Hepatocyte (in vitro differentiated cells and primary cell): ENCODE measurements around a stretch of chr16.

- RAMPAGE, long total RNA, result no peak
- RRBS, result 98% methylated on average over 3 of the region's 27 CpGs
These were observed 17.6 kb upstream of the TRAP1 start for GRCh38 chr16:3734814-3735387.

- RAMPAGE, long total RNA, result no peak
- RRBS, result under 1% methylated on average over 59 of the region's 101 CpGs
These were observed 674 bp downstream of the CREBBP start for GRCh38 chr16:3879691-3880387.

- RAMPAGE, long total RNA, result no peak
- RRBS, result no CpG with 5 or more reads among the region's 4 CpGs
These were observed 117.3 kb downstream of the ADCY9 start for GRCh38 chr16:3998956-3999272.

GRCh38 chr16:4032641-4033370 is 83.4 kb downstream of the ADCY9 start:
- RAMPAGE, long total RNA, result no peak
- RRBS, result no CpG with 5 or more reads among the region's 18 CpGs

DNA sequence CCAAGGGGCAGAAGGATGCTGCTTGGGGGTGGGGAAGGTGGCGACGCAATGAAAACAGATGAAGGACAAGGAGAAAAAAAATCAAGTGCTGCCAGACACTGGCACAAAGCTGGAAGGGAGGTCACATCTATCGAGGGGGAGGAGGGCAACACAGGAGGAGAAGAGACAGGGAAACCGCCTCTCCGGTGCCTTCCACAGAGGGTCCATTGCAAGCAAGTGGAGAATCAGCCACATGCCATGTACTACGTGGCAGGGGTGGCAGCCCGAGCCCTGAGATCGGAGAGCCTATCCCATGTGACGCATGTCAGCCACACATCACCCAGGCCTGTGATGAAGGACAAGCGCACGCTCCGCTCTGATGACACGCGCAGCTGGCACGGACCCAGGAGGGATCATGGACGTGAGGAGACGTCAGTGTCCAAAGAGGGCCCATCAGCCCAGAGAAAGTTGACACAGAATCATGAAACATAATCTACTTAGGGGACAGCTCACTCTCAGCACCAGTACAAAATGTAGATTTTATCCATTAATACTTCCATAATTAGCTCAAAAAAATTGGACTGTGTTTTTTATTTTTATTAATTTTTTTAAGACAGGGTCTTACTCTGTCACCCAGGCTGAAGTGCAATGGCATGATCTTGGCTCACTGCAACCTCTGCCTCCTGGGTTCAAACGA is 30.0 kb downstream of the ADCY9 start:
- RAMPAGE, long total RNA, result no peak
- RRBS, result no CpG with 5 or more reads among the region's 18 CpGs

GRCh38 chr16:4209476-4210057 is 32.3 kb downstream of the SRL start:
- RAMPAGE, long total RNA, result no peak
- RRBS, result no CpG with 5 or more reads among the region's 6 CpGs

GRCh38 chr16:4240221-4241245 is 1.3 kb downstream of the SRL start:
- RAMPAGE, long total RNA, result no peak
- RRBS, result 84% methylated on average over 3 of the region's 27 CpGs

- RAMPAGE, long total RNA, result no peak
- RRBS, result 83% methylated on average over 6 of the region's 43 CpGs
These were observed 13.9 kb downstream of the PAM16 start for GRCh38 chr16:4336902-4337911.

DNA sequence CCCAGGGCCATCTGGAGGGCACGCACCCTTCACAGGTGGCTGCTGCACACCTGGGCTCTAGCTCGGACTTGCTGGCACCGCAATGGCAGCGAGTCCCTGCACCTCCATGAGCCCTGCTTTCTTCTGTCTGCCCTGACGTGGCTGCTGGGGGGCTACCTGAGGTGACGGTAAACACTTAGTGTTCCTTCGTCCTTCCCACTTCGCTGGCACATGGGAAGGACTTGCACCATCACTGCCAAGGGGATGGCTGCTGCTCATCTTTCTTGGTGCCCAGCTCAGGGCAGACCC is 7.8 kb downstream of the VASN start:
- RAMPAGE, long total RNA, result no peak
- RRBS, result no CpG with 5 or more reads among the region's 8 CpGs

GRCh38 chr16:4384812-4385777 is 13.4 kb downstream of the VASN start:
- RAMPAGE, long total RNA, result no peak
- RRBS, result no CpG with 5 or more reads among the region's 29 CpGs

DNA sequence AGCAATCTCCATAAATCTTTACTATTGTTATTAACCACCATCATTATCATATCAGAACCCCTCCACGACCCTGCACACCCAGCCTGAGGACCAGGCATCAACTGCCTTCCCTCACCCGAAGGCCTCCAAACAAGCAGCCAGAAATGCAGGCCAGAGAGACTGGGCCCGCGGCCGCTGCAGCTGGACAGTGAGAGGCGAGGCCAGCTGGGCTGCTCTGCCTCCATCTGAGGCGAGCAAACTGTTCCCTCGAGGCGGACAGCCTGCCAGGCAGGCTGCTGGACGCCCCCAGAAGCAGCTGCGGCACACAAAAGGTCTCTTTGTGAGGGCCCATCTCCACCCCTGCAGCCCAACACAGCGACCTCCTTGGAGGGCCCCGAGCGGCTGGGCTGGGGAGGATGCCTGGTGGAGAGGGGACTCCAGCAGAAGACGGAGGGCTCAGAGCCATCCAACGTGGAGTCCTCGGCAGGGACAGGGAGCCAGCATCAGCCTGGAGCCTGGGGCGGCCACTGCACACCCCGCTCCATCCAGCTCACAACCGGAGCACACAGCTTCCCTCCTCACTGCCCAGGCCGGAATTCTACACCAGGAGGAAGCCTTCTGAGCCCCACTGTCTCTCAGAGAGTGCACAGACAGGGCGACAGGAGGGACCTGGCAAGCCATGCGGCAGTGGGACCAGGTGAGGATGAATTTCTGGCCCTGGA is 4.6 kb downstream of the CORO7 start:
- RAMPAGE, long total RNA, result no peak
- RRBS, result no CpG with 5 or more reads among the region's 23 CpGs

DNA sequence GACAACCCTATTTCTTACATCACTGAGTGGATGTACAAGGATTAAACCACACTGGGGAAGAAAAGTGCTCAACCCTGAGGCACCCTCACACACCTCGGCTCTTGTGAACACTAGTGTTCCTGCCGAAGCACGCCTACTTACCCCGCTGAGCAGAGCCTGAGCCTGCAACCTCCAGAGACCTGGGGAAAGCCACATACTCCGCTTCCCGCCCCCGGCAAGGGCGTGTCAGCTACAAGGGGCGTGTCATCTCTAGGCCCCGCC is 172 bp upstream of the HMOX2 start:
- RAMPAGE, long total RNA, result no peak
- RRBS, result under 1% methylated on average over 4 of the region's 10 CpGs

- RAMPAGE, long total RNA, result no peak
- RRBS, result no CpG with 5 or more reads among the region's 9 CpGs
These were observed 15.7 kb downstream of the UBALD1 start for GRCh38 chr16:4599042-4599369.

GRCh38 chr16:4694741-4695800 is 1.7 kb downstream of the NUDT16L1 start:
- RAMPAGE, long total RNA, result no peak
- RRBS, result 50% methylated on average over 4 of the region's 26 CpGs

DNA sequence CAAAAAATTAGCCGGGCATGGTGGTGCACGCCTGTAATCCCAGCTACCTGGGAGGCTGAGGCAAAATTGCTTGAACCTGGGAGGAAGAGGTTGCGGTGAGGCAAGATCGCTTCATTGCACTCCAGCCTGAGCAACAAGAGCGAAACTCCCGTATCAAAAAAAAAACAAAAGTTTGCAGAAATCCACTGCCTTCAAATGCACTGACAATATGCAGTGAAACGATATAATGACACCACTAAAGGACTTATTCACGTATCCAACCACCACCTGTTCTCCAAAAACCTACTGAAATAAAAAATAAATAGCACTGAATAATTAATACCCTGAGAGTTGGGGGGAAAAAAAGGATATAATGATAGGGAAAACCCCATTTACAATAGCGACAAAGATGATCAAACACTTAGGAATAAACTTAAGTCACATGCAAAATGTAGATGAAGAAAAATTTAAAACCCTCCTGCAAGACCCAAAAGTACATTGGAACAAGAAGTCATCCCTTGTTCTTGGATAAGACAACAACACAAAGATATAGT is 19.8 kb downstream of the NUDT16L1 start:
- RAMPAGE, long total RNA, result no peak
- RRBS, result no CpG with 5 or more reads among the region's 9 CpGs

GRCh38 chr16:4796919-4797738 is 2.0 kb downstream of the SMIM22 start:
- RAMPAGE, long total RNA, result no peak
- RRBS, result no CpG with 5 or more reads among the region's 17 CpGs

GRCh38 chr16:4800319-4801401 is 1.8 kb downstream of the ROGDI start:
- RAMPAGE, long total RNA, result no peak
- RRBS, result 86% methylated on average over 7 of the region's 28 CpGs

- RAMPAGE, long total RNA, result no peak
- RRBS, result no CpG with 5 or more reads among the region's 25 CpGs
These were observed 11.3 kb downstream of the UBN1 start for GRCh38 chr16:4858253-4859393.

DNA sequence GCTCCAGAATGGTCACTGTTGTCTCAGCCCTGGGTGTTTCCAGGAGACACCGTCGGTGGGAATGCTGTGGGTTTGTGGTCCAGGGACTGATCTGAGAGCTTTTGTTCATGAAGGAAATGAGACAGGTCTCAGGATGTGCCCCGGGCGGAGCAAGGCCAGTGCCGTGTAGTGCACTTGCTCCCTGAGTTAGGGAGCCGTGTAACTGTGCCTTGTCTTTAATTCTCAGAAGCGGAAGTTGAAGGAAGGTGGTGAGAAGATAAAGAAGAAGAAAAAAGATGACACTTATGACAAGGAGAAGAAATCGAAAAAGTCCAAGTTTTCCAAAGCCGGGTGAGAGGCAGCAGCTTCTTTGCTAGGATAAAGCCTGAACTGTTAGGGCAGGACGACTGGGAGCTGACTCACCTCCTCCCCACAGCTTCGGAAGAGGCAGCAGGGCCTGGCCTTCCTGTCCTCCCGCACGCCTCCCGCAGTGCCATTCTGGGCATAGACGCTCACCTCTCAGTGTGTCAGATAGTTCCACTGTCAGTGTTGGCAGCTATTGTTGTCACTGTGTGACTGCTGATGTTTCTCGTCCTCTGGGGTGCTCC is 12.5 kb downstream of the UBN1 start:
- RAMPAGE, long total RNA, result no peak
- RRBS, result no CpG with 5 or more reads among the region's 16 CpGs

- RAMPAGE, long total RNA, result no peak
- RRBS, result no CpG with 5 or more reads among the region's 9 CpGs
These were observed 29.5 kb downstream of the UBN1 start for GRCh38 chr16:4876673-4877197.